H7 (cell line): ENCODE measurements around a stretch of chr6.

DNA sequence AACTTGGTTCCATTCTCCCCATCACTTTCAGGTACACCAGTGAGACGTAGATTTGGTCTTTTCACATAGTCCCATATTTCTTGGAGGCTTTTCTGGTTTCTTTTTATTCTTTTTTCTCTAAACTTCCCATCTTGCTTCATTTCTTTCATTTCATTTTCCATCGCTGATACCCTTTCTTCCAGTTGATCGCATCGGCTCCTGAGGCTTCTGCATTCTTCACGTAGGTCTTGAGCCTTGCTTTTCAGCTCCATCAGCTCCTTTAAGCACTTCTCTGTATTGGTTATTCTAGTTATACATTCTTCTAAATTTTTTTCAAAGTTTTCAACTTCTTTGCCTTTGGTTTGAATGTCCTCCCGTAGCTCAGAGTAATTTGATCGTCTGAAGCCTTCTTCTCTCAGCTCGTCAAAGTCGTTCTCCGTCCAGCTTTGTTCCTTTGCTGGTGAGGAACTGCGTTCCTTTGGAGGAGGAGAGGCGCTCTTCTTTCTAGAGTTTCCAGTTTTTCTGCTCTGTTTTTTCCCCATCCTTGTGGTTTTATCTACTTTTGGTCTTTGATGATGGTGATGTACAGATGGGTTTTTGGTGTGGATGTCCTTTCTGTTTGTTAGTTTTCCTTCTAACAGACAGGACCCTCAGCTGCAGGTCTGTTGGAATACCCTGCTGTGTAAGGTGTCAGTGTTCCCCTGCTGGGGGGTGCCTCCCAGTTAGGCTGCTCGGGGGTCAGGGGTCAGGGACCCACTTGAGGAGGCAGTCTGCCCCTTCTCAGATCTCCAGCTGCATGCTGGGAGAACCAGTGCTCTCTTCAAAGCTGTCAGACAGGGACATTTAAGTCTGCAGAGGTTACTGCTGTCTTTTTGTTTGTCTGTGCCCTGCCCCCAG is 130.4 kb downstream of the F13A1 start:
- RAMPAGE, long total RNA = no peak

DNA sequence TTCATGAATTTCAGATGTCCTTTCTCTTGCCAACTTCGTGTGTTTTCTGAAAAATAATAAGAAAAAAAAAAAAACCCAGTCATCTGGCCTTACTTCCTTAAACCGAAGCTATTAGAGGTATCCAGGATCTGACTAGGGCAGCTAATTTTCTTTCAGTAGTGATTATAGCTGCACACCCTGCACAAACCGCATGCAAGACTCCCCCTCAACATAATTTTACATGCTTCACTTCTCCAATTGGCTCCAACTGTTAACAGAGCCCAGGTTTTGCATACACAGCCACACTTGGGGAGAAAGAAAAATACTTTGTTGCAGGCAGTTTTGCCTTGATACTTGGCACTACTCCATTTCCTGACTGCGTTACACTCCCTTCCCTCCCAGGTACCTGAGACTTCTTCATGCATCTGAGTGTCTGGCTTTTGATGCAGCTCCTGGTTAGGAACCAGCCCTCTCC is 11.8 kb upstream of the F13A1 start:
- RAMPAGE, long total RNA = no peak

DNA sequence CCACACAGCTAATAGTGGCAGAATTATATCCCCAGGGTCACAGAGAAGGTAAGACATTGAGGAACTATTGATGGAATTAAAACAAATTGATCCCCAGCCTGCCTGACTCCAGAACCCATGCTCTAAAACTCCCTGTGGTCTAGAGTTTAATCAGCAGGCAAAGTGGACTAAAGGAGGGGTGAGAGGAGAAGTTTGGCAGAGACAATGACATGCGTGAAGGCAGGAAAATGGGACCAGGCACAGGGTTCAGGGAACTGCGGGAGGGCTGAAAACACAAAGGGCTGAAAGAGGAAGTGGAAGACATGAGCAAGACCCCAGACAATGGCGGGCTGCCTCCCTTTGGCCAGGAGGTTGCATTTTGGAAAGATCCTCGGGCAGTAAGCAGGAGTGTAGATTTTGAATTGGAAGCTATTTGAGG is 3.1 kb downstream of the LY86 start:
- RAMPAGE, long total RNA = no peak

- RAMPAGE, long total RNA = no peak
Observed at GRCh38 chr6:6665602-6665925, 77.0 kb downstream of the LY86 start.

DNA sequence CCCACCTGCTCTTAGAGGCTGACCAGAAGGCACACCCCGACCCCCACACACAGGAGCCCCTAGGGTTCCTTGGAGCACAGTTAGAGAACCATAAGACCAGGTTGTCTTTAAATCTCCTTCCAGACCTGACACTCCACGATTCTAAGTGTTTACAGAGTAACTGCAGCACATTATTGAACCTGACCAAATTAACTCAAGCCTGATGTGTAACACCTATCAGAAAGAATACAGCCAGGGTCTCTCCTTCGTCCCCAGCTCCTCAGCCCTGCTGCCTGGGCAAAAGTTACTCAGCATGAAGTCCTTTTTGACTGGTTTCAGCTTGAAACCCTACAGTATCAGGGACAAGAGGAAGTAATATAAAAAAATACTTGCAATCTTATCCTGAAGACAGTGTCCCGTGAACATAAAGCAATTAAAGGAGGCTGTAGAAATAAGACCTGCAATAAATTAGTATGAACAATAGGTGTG is 114.9 kb downstream of the LY86 start:
- RAMPAGE, long total RNA = no peak

DNA sequence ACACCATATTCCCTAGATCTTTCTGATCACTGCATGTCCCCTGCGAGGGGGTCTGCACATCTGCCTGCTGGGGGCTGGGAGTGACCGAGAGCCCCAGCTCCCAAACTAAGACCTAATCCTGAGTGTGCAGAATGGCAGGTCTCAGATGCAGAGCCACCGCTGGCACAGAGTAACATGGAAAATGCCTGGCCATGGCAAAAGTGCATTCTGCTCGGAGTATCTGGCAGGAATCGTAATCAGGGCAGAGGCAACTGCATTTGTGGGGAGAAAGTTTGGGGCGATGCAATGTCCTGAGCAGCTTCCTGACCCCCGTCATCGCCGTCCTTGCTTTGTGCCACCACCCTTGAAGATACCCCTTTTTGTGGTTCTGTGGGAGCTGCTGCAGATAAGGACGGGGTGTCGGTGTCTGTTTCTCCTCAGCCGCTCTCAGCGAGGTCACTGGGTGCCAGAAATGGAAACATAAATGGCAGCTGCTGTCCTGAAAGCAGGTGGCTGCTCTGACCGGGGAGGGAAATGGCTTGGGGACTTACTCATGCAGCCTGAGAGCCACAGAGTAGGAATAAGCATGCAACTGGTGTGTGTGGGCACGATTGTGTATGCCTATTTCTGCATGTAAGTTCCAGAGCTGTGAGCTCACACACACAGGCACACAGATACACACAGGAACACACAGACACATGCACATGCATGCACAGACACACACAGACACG is 158.0 kb downstream of the LY86 start:
- RAMPAGE, long total RNA = no peak

DNA sequence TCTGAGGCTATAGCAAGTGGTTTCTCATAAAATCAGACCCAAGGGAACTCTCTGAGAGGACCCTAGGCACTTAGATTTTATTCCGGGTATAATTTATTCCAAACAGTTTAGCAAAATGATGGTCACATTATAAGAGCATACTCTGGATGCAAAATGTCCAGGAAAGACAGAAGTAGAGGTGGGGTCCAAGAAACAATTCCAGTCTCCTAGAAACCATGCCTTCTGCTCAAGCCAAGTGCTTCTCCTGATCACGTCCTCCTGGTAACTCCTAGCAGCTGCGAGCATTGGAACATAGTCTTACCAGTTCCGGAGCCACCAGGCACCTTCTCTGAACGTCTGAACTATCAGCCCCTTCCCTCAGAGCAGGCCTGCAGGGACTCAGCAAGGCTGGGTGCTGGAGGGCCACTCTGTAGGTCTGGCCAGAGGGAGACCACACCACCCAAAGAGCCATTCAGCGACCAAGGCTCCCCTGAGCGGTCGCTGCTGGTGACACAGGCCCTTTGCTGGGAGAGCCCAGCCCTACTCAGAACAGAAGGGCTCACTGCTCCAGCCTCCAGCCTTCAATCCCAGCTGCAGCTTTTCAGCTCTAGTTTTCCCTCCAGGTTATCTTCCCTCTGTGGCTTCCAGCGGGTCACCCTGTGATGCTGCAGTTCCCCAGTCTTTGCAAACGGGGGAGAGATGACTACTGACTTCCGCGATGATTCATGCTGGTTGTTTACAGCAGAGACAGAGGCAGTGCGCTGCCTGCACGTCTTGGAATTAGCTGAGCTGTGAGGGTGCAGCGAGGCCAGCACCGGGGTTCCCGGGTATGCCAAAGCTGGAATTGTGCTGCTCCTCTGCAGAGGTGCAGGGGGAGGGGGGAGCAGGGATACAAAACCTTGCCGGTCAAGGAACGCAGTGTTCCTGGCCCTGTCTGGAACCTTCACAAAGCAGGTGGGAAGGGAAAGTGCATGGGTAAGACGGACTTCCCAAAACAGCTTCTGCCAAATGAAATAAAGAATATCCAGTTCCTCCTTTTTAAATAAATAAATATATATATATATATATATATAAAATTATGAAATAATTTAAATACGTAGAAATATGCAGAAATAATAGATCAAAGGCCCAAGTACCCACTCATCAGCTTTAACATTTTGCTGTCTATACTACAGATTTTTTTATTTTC is 161.3 kb downstream of the LY86 start:
- RAMPAGE, long total RNA = no peak

DNA sequence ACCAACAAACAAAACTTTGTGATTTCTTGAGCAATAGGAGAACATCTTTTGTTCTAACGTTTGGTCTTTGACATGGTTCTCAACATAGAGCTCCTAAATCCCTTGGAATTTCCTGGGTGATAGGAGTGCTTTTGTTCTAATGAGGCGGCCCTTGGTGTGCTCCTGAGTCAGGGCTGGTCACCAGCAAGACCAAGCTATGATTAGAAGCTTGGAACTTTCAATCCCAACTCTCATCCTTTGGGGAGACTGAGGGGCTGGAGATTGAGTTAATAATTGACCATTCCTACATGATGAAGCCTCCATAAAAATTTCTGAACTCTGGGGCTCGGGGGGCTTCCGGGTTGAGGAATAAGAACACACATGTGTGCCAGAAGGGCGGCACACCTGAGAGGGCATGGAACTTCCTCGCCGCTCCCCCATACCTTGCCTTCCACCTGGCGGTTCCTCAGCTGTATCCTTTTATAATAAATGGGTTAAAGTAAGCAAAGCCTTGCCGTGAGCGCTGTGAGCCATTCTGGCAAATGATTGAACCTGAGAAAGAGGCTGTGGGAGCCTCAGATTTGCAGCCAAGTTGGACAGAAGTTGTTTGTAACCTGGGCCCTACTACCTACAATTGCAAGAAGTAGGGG is 164.7 kb downstream of the LY86 start:
- RAMPAGE, long total RNA = no peak

DNA sequence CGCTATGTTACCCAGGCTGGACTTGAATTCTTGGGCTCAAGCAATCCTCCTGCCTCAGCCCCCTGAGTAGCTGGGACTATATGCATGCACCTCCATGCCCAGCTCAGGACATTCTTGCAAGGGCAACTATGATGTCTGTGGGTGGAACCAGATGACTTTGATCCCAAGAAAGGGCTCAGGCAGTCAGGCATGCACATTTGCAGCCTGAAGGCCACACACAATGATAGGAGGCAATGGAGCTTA is 202.2 kb downstream of the LY86 start:
- RAMPAGE, long total RNA = no peak

- RAMPAGE, long total RNA = no peak
Observed at GRCh38 chr6:6820270-6821338, 232.1 kb downstream of the LY86 start.

DNA sequence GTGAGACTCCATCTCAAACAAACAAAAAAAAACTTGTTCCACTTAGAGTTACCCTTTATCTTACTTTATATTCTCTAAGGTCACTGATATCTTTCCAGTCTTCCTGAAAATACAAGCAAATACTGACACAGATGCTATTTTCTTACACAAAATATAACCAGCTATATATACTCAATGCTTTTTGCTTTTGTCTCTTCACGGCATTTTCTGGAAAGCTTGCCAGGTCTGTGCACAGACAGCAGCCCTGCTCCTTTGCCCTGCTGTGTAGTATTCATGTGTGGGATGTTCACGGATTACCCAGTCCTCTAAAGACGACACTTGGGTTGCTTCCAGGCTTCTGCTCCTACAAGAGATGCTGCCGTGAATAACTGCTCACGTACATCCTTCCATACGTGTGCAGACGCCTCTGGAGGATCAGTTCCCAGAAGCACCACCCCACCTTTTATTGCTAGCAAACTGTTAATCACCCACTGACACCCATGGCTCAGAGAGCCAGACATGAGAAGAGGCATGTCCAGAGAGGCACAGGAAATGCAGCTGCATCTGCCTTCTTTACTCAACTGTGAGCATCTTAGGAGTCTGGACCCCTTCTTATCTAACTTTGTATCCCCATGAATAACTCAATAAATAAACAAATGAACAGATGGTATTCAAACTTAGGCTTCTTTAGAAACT is 229.0 kb upstream of the RREB1 start:
- RAMPAGE, long total RNA = no peak

- RAMPAGE, long total RNA = no peak
Observed at GRCh38 chr6:6930179-6931044, 177.3 kb upstream of the RREB1 start.

DNA sequence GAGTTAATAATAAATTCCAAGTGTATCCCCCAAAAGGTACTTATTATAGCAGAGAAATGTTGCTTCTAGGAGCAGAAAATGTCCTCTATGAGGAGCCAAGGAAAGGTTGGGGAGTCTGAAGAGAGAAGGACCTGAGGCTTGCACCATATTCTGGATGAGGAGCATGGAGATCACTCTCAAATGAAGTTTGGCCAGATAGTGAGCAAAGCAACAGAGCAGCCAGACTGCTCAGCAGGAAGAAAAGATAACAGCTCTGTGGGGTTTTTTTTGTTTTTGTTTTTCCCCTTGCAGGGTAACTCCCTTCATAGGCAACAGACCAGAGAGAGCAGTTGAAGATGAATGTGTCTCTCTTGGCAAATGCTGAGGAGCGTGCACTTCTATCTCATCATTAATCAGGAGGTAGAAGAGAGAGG is 66.4 kb upstream of the RREB1 start:
- RAMPAGE, long total RNA = no peak

DNA sequence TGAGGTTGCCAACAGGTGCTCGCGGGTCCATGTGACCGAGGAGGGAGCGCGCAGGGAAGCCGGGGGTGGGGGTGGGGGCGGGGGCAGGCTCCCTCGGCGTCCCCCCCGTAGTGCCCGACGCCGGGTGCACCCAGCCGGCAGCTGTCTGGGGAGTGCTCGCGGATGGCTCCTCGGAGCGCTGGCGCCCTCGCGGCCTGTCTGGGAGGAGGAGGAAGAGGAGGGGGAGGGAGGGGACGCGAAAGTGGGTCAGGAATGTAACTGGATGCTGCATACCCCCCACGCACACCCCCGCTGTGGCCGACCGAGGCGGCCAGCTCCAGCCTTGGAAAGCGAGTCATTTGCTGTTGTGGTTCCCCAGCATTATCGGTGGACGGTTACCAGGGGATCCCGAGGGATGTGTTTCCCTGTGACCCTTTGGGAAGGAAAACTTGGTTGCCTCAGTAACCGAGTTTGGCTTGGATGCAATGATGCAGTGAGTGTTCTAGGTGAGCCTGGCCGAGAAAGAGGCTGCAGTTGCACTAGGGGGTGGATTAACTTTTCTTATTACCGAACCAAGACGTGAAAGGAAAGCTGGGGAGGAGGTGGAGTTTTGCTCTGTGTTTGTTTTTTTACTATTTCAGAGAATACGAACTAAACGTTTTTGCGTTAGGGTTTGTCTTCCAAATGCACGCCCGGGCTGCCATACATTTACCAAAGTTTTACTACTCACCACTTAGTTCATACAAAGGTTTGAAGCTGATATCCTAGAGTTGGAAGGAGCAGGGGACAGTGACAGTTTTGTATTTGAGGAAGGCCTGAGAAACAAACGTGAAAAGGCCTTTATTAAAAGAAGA is 55.2 kb upstream of the RREB1 start:
- RAMPAGE, long total RNA = no peak

- RAMPAGE, long total RNA = no peak
Observed at GRCh38 chr6:7087041-7087398, 20.7 kb upstream of the RREB1 start.

DNA sequence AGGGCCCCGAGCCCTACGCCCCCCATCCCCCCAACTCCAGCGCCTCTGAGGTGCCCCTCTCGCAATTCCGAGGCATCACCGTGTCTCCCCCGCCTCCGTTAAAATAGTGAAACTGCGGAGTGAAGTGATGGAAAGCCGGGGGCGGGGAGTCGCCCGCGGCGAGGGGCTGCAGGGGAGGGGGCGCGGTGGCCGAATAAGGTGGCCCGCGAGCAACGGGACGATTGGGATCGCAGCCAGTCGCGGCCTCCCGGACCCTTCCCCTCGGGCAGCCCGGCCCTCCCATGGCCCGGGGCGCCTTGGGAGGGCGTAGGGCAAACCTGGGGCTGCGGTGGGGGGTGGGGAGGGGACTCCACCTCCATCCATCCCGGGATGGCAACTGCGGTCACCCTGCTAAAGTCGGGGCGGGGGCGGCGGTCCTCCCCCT is 517 bp upstream of the RREB1 start:
- RAMPAGE, long total RNA = no peak

DNA sequence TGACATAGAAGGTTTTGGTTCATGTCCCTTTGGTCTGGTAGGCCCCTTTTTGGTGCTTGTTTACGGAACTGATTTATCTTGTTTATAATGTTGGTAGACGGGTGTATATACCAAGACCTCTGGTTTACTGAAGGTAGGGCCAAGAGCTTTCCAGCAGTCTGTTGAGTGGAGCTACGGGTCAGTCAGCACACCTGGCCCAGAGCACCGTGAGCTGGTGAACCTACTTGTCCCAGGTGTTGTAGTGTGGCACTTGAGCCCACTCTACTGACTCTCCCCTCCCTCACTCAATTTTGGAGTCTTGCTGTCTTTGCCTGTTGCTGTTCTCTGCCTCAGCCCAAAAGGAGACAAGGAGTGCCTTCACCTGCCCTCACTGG is 22.0 kb downstream of the RREB1 start:
- RAMPAGE, long total RNA = no peak

DNA sequence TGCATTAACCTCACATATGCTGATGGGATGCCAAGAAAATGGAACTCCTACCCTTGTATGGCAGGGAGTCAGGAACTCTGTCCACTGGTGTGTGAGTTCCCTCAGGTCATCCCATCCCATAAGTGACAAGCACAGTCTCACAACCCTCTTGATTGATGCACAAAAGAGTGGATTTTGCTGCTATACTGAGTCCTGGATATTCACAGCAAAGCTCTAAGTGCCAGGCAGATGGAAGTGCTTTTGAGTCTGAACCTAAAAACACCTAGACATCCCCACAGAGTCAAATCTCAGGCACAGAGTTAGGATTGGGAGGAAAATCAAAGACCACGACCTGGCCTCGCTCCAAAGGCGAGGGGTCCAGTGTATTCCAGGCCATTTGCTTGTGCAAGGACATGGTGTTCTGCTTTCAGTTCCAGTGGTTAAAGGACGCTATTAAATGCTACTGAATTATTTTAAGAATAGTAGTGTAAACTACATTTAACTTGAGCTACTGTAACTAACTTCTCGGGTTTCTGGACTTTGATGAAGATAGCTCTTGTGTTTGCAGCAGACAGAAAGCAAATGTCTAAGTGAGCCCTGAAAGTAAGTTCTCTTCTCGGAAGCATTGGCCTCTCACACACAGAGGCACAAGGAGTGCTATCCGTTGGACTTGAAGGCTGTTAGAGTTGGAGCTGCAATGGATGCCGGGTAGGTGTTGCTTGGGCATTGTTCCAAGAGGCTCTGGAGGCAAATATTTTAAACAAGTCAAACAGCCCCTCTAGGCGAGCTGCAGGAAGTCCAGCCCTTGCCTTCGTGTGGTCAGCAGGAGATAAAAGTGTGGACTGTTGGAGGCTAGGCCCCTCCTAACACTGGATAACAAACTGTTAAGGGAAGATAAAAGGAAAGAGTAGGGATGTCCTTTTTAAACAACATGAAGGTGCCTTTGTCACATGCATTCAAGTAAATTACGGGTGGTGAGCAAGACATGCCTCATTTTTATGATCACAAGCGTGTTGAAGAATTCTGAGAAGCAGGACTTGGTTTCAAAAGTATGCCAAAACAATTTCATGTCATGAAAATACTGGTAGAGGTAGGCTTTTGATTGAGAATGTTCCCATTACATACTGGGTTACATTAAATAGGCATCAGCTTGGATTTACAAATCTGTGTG is 57.1 kb downstream of the RREB1 start:
- RAMPAGE, long total RNA = no peak

DNA sequence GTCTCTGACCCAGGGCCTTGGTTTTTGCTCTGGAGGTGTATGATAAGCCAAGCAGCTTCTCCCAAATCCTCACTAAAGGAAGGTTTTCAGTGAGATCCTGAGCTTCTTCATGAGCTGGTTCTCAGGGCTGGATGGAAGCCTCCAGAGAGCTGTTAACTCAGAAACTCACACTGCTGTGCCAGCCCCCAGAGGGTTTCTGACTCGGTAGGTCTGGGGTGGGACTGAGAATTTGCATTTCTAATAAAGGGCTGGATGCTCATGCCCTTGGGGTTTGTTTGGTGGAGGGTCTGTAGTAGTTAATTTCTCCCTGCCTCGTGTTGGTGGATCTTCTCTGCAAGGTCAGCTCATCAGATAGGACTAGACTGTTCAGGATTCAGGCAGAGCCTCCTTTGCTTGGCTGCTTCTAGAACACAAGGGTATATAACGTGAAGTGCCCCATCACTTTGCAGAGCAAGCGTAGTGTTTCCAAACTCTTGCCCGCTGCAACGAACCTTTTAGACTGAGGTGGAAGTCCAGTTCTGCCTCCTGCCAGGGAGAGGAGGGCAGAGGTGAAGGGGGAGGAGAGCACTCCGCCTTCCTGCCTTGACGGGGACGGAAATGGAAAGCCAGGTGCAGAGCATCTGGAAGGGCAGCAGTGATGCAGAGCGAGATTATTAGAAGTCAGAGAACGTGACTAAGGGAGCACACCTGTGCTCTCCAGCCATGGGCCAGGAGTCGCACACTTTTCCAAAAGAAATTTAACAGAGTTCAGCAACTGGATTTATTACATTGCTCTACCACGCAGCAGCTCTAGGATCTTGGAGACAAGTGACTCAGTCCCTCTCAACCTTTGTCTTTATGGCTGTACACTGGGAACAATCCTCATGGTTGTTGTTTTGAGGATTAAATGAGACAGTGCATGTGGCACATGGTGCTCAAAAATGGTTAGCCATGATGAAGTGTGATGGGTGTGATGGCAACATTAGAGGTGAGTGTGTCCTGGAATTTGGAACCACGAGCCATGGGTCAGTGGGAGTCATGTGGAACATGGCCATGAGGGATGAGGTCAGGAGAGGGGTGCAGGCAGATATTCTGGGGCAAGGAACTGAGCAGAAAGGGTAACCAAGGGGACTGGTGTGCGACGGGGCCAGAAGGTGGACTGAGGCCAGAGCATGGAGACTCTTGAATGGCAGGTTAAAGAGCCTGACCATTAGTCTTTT is 63.4 kb downstream of the RREB1 start:
- RAMPAGE, long total RNA = no peak

DNA sequence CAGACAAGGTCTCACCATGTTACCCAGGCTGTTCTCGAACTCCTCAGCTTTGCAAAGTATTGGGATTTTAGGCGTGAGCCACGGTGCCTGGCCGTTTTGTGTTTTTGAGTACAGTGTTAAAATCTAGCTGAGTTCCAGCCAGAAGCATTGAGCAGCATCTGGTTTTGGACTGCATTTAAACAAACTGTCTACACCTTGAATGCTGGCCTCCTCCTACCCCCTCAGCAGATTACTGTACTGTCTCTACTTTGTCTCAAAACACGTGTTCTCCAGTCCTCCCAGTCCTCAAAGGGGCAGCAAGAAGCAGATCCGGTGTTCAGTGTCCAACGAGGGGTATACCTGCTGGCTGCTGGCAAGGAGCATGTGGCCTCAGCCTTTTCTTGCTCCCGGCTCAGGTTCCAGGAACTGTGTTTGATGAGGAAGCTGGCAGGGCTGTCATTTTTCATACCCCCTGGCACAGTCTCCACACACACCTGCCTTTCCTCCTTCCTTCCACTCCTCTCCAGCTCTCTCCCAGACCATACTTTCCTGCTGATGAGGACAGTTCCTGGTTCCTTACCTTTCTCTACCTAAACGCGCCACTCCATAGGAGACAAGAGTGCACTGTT is 77.4 kb downstream of the SSR1 start:
- RAMPAGE, long total RNA = no peak